ENCODE measurements around the gene RNF146.

GRCh38 chr6:124223594-124224231 lies 420.0 kb downstream of the NKAIN2 start:
- RAMPAGE, long total RNA, result no peak
- RRBS, result no CpG with 5 or more reads among the region's 3 CpGs
PRO-cap:
- standard, result unidirectional peak, plus-strand start at chr6:124224098
- CoPRO, capped RNA only, 2 experiments, result no peak in any of the 2 experiments
- CoPRO, capped and uncapped RNA, 2 experiments, result no peak in any of the 2 experiments
- CoPRO, uncapped RNA only, 2 experiments, result no peak in any of the 2 experiments
CAGE:
- cytosol, long polyA plus RNA, result no peak
- long polyA plus RNA, result no peak
- nucleolus, long total RNA, result no peak
- nucleus, long polyA plus RNA, result no peak

DNA sequence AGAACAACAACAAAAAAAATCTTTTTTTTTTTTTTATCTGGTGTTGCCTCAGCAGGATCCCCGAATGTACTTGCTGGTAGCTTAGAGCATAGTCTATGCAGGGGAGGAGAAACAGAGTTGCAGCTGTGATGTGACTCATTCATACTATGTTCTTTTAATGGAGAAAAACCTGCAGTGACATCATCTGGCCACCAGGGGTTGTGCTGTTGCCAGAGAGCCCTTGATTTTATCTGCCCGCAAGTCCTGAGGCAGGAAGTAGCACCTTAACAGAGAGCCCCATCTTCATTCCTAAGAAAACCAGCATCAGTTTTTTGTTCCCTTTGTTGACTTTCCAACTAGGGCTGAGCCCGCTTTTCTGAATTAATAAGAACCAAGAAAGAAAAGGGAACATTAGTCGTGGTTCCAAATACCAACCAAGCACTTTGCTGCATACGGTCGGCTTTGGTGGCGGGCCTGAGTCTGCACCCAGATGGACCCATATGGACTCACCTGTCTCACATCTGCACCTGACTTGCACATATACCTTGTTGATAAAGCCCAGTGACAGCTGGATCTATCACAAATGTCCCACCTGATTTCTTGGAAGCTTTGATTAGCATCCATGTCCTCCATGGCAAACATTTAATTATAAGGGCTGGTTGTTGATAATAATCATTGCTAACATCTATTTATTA lies 38.9 kb downstream of the TPD52L1 start:
- RAMPAGE, long total RNA, result no peak
- RRBS, result no CpG with 5 or more reads among the region's 7 CpGs
PRO-cap:
- standard, result no peak
- CoPRO, capped RNA only, 2 experiments, result no peak in any of the 2 experiments
- CoPRO, capped and uncapped RNA, 2 experiments, result no peak in any of the 2 experiments
- CoPRO, uncapped RNA only, 2 experiments, result no peak in any of the 2 experiments
CAGE:
- cytosol, long polyA plus RNA, result no peak
- long polyA plus RNA, result no peak
- nucleolus, long total RNA, result no peak
- nucleus, long polyA plus RNA, result no peak

GRCh38 chr6:125205968-125206402 lies 52.4 kb downstream of the TPD52L1 start:
- RAMPAGE, long total RNA, result no peak
- RRBS, result no CpG with 5 or more reads among the region's 2 CpGs
PRO-cap:
- standard, result no peak
- CoPRO, capped RNA only, 2 experiments, result no peak in any of the 2 experiments
- CoPRO, capped and uncapped RNA, 2 experiments, result no peak in any of the 2 experiments
- CoPRO, uncapped RNA only, 2 experiments, result no peak in any of the 2 experiments
CAGE:
- cytosol, long polyA plus RNA, result no peak
- long polyA plus RNA, result no peak
- nucleolus, long total RNA, result no peak
- nucleus, long polyA plus RNA, result no peak

- RAMPAGE, long total RNA, result no peak
- RRBS, result no CpG with 5 or more reads among the region's 3 CpGs
PRO-cap:
- standard, result no peak
- CoPRO, capped RNA only, 2 experiments, result no peak in any of the 2 experiments
- CoPRO, capped and uncapped RNA, 2 experiments, result no peak in any of the 2 experiments
- CoPRO, uncapped RNA only, 2 experiments, result no peak in any of the 2 experiments
CAGE:
- cytosol, long polyA plus RNA, result no peak
- long polyA plus RNA, result no peak
- nucleolus, long total RNA, result no peak
- nucleus, long polyA plus RNA, result no peak
Observed at GRCh38 chr6:125819000-125819368, 28.2 kb downstream of the NCOA7 start.

DNA sequence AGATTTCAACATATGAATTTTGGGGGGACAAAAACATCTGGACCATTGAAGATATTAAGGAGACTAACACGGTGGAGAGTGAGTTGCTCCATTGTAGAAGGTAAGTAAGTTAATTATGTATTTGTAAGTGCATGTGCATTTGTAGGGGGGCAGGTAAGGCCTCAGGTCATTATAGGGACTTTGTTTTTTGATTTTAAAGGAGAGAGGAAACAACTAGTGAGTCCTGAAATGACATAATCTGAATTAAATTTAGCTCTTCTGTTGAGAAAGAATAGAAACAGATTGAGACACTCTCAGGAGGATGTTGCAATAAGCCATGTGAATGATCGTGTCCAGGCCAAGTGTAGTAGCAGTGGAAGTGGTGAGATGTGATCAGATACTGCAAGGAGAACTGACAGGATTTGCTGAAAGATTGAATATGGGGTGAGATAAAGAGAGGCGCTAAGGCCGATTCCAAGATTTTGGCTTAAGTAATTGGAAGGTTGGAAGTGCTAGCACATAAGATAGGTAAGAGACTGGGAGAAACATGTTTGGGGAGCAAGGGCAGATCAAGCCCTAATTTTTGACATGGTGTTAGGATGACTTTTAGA lies 2.6 kb upstream of the CENPW start:
- RAMPAGE, long total RNA, result no peak
- RRBS, result no CpG with 5 or more reads among the region's 4 CpGs
PRO-cap:
- standard, result no peak
- CoPRO, capped RNA only, 2 experiments, result no peak in any of the 2 experiments
- CoPRO, capped and uncapped RNA, 2 experiments, result no peak in any of the 2 experiments
- CoPRO, uncapped RNA only, 2 experiments, result no peak in any of the 2 experiments
CAGE:
- cytosol, long polyA plus RNA, result no peak
- long polyA plus RNA, result no peak
- nucleolus, long total RNA, result no peak
- nucleus, long polyA plus RNA, result no peak

- RAMPAGE, long total RNA, result no peak
- RRBS, result 3% methylated on average over 4 of the region's 10 CpGs
PRO-cap:
- standard, result no peak
- CoPRO, capped RNA only, 2 experiments, result no peak in any of the 2 experiments
- CoPRO, capped and uncapped RNA, 2 experiments, result no peak in any of the 2 experiments
- CoPRO, uncapped RNA only, 2 experiments, result no peak in any of the 2 experiments
CAGE:
- cytosol, long polyA plus RNA, result no peak
- long polyA plus RNA, result no peak
- nucleolus, long total RNA, result no peak
- nucleus, long polyA plus RNA, result no peak
Observed at GRCh38 chr6:127117219-127117602, 1.3 kb upstream of the RSPO3 start.

DNA sequence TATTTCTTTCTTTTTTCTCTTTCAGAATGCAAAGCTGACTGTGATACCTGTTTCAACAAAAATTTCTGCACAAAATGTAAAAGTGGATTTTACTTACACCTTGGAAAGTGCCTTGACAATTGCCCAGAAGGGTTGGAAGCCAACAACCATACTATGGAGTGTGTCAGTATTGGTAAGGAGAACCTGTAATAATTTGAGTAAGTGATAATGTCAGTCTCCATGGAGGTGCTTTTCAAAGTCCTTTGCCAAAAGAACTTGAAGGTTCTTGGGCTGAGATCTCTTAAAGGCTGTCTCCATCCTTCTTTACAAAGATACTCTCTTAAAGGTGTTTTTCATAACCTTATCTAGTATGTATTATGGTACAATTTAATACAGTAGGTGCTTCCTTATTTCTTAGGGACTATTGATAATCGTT lies 31.9 kb downstream of the RSPO3 start:
- RAMPAGE, long total RNA, result no peak
- RRBS, result no CpG with 5 or more reads among the region's 1 CpG
PRO-cap:
- standard, result no peak
- CoPRO, capped RNA only, 2 experiments, result no peak in any of the 2 experiments
- CoPRO, capped and uncapped RNA, 2 experiments, result no peak in any of the 2 experiments
- CoPRO, uncapped RNA only, 2 experiments, result no peak in any of the 2 experiments
CAGE:
- cytosol, long polyA plus RNA, result no peak
- long polyA plus RNA, result no peak
- nucleolus, long total RNA, result no peak
- nucleus, long polyA plus RNA, result no peak

- RAMPAGE, long total RNA, result start-site peak on the plus strand at chr6:127266840-127266893, 301 and 53 reads in 2 replicates
- RRBS, result 2% methylated on average over 33 of the region's 49 CpGs
PRO-cap:
- standard, result bidirectional peak, plus-strand start at chr6:127266664, minus-strand start at chr6:127266530; bidirectional peak, plus-strand start at chr6:127266883, minus-strand start at chr6:127266753
- CoPRO, capped RNA only, 2 experiments, result peak in 2 of 2 experiments; most common plus-strand start chr6:127266864 (in 2); most common minus-strand start chr6:127266787 (in 1)
- CoPRO, capped and uncapped RNA, 2 experiments, result peak in 2 of 2 experiments; most common plus-strand start chr6:127266864 (in 2); most common minus-strand start chr6:127266769 (in 2)
- CoPRO, uncapped RNA only, 2 experiments, result peak in 1 of 2 experiments; most common plus-strand start chr6:127266864 (in 1); most common minus-strand start chr6:127266756 (in 1)
CAGE:
- cytosol, long polyA plus RNA, result start-site peak on the plus strand at chr6:127266863-127266893, 571 and 179 reads in 2 replicates
- long polyA plus RNA, result start-site peak on the plus strand at chr6:127266861-127266893, 229 and 522 reads in 2 replicates
- nucleolus, long total RNA, result no peak
- nucleus, long polyA plus RNA, result start-site peak on the plus strand at chr6:127266863-127266888, 418 and 997 reads in 2 replicates
Observed at GRCh38 chr6:127266143-127267005, at the start of gene RNF146. Gene RNF146 (plus strand): TSS chr6:127266864.

DNA sequence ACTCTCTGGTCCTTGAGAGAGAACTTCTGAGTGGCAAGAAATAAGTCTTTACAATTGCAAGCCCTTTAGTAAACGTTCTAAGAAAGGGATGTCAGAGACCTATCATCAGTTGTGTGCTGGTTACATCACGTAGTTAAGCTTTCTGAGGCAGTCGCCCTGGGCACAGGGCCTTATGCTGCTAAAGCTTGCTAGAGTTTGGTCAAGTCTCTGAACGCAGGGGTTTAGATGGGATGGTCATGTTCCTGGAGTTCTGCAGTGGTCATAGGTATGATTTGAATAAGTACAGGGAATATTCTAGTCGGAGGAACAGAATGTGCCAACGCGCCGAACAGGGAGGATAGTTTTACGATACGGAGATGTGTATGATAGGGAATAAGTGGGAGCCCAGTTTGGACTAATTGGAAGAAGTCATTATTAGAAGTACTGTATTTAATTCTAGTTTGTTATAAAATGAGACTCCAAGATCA lies 1.0 kb upstream of the ECHDC1 start:
- RAMPAGE, long total RNA, result no peak
- RRBS, result no CpG with 5 or more reads among the region's 10 CpGs
PRO-cap:
- standard, result no peak
- CoPRO, capped RNA only, 2 experiments, result no peak in any of the 2 experiments
- CoPRO, capped and uncapped RNA, 2 experiments, result no peak in any of the 2 experiments
- CoPRO, uncapped RNA only, 2 experiments, result no peak in any of the 2 experiments
CAGE:
- cytosol, long polyA plus RNA, result no peak
- long polyA plus RNA, result no peak
- nucleolus, long total RNA, result no peak
- nucleus, long polyA plus RNA, result no peak

DNA sequence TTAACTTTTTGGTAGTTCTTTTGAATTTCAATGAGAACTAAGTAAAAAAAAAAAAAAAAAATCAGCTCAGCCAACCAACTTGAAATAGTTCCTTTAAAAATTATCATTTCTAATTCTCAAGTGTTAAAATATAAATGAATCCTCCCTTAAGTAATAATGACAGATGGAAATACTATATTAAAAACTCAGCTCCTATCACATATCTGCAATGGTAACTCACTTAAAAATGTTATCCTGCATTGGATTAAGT lies 31.2 kb upstream of the C6orf58 start:
- RAMPAGE, long total RNA, result no peak
PRO-cap:
- standard, result no peak
- CoPRO, capped RNA only, 2 experiments, result no peak in any of the 2 experiments
- CoPRO, capped and uncapped RNA, 2 experiments, result no peak in any of the 2 experiments
- CoPRO, uncapped RNA only, 2 experiments, result no peak in any of the 2 experiments
CAGE:
- cytosol, long polyA plus RNA, result no peak
- long polyA plus RNA, result no peak
- nucleolus, long total RNA, result no peak
- nucleus, long polyA plus RNA, result no peak

GRCh38 chr6:128480099-128480781 lies 40.2 kb downstream of the PTPRK start:
- RAMPAGE, long total RNA, result no peak
- RRBS, result no CpG with 5 or more reads among the region's 5 CpGs
PRO-cap:
- standard, result no peak
- CoPRO, capped RNA only, 2 experiments, result no peak in any of the 2 experiments
- CoPRO, capped and uncapped RNA, 2 experiments, result no peak in any of the 2 experiments
- CoPRO, uncapped RNA only, 2 experiments, result no peak in any of the 2 experiments
CAGE:
- cytosol, long polyA plus RNA, result no peak
- long polyA plus RNA, result no peak
- nucleolus, long total RNA, result no peak
- nucleus, long polyA plus RNA, result no peak

DNA sequence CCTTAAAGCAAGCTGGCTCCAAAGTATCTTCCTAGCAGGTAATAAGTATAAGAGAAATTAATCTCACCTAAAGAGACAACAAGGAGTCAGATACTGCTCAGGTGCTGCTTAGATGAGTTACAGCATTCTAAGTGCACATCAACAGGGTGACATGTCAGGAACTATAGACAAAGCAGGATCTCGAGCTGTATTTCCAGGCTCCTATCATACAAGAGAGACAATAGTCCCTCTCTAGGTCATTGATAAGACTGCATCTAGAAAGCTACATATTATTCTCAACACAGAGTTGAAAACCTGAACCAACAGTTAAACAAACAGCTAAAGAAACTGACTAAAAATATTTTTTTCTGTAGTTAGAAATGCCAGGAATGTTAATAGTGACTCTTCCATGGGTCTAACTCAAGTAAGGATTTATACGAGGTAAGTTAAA lies 3.9 kb downstream of the PTPRK start:
- RAMPAGE, long total RNA, result no peak
- RRBS, result no CpG with 5 or more reads among the region's 2 CpGs
PRO-cap:
- standard, result no peak
- CoPRO, capped RNA only, 2 experiments, result no peak in any of the 2 experiments
- CoPRO, capped and uncapped RNA, 2 experiments, result no peak in any of the 2 experiments
- CoPRO, uncapped RNA only, 2 experiments, result no peak in any of the 2 experiments
CAGE:
- cytosol, long polyA plus RNA, result no peak
- long polyA plus RNA, result no peak
- nucleolus, long total RNA, result no peak
- nucleus, long polyA plus RNA, result no peak

DNA sequence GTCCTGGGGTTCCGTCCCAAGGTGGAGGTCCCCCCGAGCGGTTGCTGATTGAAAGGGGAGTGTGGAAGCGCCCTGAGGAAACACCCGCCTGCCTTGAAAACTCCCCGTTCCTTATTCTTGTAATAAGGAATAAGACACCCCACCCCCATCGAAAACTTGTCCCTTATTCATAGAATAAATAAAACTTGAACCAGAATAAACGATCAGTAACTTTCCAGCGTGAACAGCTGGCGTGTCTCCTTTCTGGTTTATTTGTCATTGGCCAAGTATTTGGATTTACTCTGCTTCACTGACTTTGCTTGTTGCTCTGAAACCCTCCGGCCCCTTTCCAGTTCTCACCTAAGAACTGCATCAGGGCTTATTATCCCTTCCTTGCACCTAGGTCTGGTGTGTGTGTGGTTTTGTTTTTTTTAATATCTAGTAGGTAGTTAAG lies 559 bp upstream of the PTPRK start:
- RAMPAGE, long total RNA, result no peak
- RRBS, result no CpG with 5 or more reads among the region's 11 CpGs
PRO-cap:
- standard, result no peak
- CoPRO, capped RNA only, 2 experiments, result no peak in any of the 2 experiments
- CoPRO, capped and uncapped RNA, 2 experiments, result no peak in any of the 2 experiments
- CoPRO, uncapped RNA only, 2 experiments, result no peak in any of the 2 experiments
CAGE:
- cytosol, long polyA plus RNA, result no peak
- long polyA plus RNA, result no peak
- nucleolus, long total RNA, result no peak
- nucleus, long polyA plus RNA, result no peak

GRCh38 chr6:128655881-128656322 lies 135.5 kb upstream of the PTPRK start:
- RAMPAGE, long total RNA, result no peak
- RRBS, result no CpG with 5 or more reads among the region's 1 CpG
PRO-cap:
- standard, result no peak
- CoPRO, capped RNA only, 2 experiments, result no peak in any of the 2 experiments
- CoPRO, capped and uncapped RNA, 2 experiments, result no peak in any of the 2 experiments
- CoPRO, uncapped RNA only, 2 experiments, result no peak in any of the 2 experiments
CAGE:
- cytosol, long polyA plus RNA, result no peak
- long polyA plus RNA, result no peak
- nucleolus, long total RNA, result no peak
- nucleus, long polyA plus RNA, result no peak

GRCh38 chr6:129069064-129069480 lies 186.1 kb downstream of the LAMA2 start:
- RAMPAGE, long total RNA, result no peak
PRO-cap:
- standard, result no peak
- CoPRO, capped RNA only, 2 experiments, result no peak in any of the 2 experiments
- CoPRO, capped and uncapped RNA, 2 experiments, result no peak in any of the 2 experiments
- CoPRO, uncapped RNA only, 2 experiments, result no peak in any of the 2 experiments
CAGE:
- cytosol, long polyA plus RNA, result no peak
- long polyA plus RNA, result no peak
- nucleolus, long total RNA, result no peak
- nucleus, long polyA plus RNA, result no peak

- RAMPAGE, long total RNA, result no peak
- RRBS, result no CpG with 5 or more reads among the region's 10 CpGs
PRO-cap:
- standard, result no peak
- CoPRO, capped RNA only, 2 experiments, result no peak in any of the 2 experiments
- CoPRO, capped and uncapped RNA, 2 experiments, result no peak in any of the 2 experiments
- CoPRO, uncapped RNA only, 2 experiments, result peak in 2 of 2 experiments; most common minus-strand start chr6:129575224 (in 1)
CAGE:
- cytosol, long polyA plus RNA, result no peak
- long polyA plus RNA, result no peak
- nucleolus, long total RNA, result no peak
- nucleus, long polyA plus RNA, result no peak
Observed at GRCh38 chr6:129575170-129575643, 134.8 kb downstream of the ARHGAP18 start.

GRCh38 chr6:129767004-129767805 lies 57.2 kb upstream of the ARHGAP18 start:
- RAMPAGE, long total RNA, result no peak
- RRBS, result 2% methylated on average over 7 of the region's 41 CpGs
PRO-cap:
- standard, result unidirectional peak, plus-strand start at chr6:129767417
- CoPRO, capped RNA only, 2 experiments, result no peak in any of the 2 experiments
- CoPRO, capped and uncapped RNA, 2 experiments, result no peak in any of the 2 experiments
- CoPRO, uncapped RNA only, 2 experiments, result no peak in any of the 2 experiments
CAGE:
- cytosol, long polyA plus RNA, result no peak
- long polyA plus RNA, result no peak
- nucleolus, long total RNA, result no peak
- nucleus, long polyA plus RNA, result no peak

GRCh38 chr6:130019743-130019902 lies 1.2 kb downstream of the L3MBTL3 start:
- RAMPAGE, long total RNA, result no peak
- RRBS, result 8% methylated on average over 15 of the region's 23 CpGs
PRO-cap:
- standard, result no peak
- CoPRO, capped RNA only, 2 experiments, result no peak in any of the 2 experiments
- CoPRO, capped and uncapped RNA, 2 experiments, result no peak in any of the 2 experiments
- CoPRO, uncapped RNA only, 2 experiments, result no peak in any of the 2 experiments
CAGE:
- cytosol, long polyA plus RNA, result no peak
- long polyA plus RNA, result no peak
- nucleolus, long total RNA, result no peak
- nucleus, long polyA plus RNA, result no peak

DNA sequence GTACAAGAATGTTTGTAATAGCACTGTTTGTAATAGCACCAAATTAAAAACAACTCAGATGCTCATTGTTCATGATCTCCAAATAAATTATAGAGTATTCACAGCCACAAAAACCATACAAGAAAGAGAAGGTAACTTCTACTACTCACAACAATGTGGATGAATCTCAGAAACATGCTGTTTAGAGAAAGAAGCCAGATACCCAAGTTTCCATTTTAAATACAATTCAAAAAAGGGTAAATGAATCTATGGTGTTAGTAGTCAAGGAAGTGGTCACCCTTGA lies 90.8 kb downstream of the SAMD3 start:
- RAMPAGE, long total RNA, result no peak
PRO-cap:
- standard, result no peak
- CoPRO, capped RNA only, 2 experiments, result no peak in any of the 2 experiments
- CoPRO, capped and uncapped RNA, 2 experiments, result no peak in any of the 2 experiments
- CoPRO, uncapped RNA only, 2 experiments, result no peak in any of the 2 experiments
CAGE:
- cytosol, long polyA plus RNA, result no peak
- long polyA plus RNA, result no peak
- nucleolus, long total RNA, result no peak
- nucleus, long polyA plus RNA, result no peak

DNA sequence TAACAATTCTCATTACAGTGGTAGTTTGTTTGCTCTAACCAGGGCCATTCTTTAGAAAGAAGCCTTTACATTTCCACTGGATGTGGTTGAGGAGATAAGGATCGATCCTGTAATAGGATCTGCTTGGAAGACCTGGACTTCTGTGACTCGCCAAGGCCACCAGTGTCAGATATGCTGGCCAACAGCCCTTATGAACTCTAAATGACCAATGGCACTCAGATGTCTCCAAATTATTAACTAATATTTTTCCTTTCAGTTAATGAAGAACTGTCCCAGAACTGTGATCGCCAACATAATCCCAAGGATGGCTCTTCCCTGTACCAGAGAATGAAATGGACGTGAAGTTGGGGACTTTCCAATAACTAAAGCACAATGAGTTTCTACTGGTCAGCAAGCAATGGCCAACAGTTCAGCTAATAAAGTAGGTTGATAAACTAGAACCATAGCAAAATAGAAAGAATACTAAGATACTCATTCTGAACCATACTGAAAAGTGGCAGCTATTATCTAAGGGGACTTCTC lies 7.5 kb downstream of the SMLR1 start:
- RAMPAGE, long total RNA, result no peak
- RRBS, result no CpG with 5 or more reads among the region's 4 CpGs
PRO-cap:
- standard, result no peak
- CoPRO, capped RNA only, 2 experiments, result no peak in any of the 2 experiments
- CoPRO, capped and uncapped RNA, 2 experiments, result no peak in any of the 2 experiments
- CoPRO, uncapped RNA only, 2 experiments, result no peak in any of the 2 experiments
CAGE:
- cytosol, long polyA plus RNA, result no peak
- long polyA plus RNA, result no peak
- nucleolus, long total RNA, result no peak
- nucleus, long polyA plus RNA, result no peak